Placental pericyte (primary cell): ENCODE data around the gene NEIL1.

GRCh38 chr15:74642333-74643302, 27.0 kb downstream of the CLK3 start:
- CAGE, long polyA plus RNA = no peak

- CAGE, long polyA plus RNA = no peak
Measured at GRCh38 chr15:74653299-74653859, 37.7 kb downstream of the CLK3 start.

- CAGE, long polyA plus RNA = no peak
Measured at GRCh38 chr15:74730824-74731418, 5.6 kb upstream of the CYP1A1 start.

- CAGE, long polyA plus RNA = no peak
Measured at GRCh38 chr15:74776870-74778050, 4.6 kb upstream of the CSK start.

- CAGE, long polyA plus RNA = no peak
Measured at GRCh38 chr15:74784474-74785267, 2.8 kb downstream of the CSK start.

GRCh38 chr15:74789318-74789862, 7.5 kb downstream of the CSK start:
- CAGE, long polyA plus RNA = no peak

- CAGE, long polyA plus RNA = no peak
Measured at GRCh38 chr15:74789921-74790992, 8.4 kb downstream of the CSK start.

DNA sequence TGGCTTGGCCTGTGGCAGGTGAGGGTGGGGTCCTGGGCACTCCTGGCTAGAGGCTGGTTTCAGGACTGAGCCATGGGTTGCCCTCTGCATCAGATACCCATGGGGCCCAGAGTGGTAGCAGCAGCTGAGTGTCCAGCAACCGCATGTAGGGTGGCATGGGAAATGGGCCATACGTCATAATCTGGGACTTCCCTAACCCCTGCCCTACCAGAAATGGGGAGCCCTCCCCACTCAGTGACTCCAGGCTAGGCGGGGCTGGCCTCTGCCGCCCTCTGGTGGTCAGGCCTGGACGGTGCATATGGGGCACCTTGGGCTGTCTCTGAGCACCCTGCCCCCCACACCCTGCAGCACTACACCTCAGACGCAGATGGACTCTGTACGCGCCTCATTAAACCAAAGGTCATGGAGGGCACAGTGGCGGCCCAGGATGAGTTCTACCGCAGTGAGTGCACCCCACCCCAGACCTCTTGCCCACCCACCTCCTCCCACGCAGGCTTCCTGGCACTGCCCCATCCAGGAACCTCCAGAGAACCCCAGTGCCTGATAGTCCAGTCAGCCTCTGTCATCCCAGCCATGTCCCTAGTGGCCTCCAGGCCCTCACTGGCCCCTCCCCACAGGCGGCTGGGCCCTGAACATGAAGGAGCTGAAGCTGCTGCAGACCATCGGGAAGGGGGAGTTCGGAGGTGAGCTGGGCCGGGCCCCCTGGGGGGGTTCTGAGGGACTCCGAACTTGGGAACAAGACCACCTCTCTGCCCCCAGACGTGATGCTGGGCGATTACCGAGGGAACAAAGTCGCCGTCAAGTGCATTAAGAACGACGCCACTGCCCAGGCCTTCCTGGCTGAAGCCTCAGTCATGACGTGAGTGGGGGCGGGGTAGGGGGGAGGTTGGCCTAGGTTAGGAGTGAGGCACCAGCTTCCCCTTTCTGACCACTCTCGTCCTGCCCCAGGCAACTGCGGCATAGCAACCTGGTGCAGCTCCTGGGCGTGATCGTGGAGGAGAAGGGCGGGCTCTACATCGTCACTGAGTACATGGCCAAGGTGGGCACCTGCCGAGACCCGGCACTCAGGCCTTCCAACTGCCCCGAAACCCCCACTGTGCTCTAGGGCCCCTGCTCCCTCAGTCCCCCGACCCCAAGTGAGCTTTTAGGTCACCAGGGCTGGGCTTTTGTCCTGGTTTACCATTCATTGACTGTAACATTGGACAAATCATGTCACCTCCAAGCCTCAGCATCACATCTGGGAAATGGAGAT, 12.1 kb upstream of the LMAN1L start:
- CAGE, long polyA plus RNA = no peak

DNA sequence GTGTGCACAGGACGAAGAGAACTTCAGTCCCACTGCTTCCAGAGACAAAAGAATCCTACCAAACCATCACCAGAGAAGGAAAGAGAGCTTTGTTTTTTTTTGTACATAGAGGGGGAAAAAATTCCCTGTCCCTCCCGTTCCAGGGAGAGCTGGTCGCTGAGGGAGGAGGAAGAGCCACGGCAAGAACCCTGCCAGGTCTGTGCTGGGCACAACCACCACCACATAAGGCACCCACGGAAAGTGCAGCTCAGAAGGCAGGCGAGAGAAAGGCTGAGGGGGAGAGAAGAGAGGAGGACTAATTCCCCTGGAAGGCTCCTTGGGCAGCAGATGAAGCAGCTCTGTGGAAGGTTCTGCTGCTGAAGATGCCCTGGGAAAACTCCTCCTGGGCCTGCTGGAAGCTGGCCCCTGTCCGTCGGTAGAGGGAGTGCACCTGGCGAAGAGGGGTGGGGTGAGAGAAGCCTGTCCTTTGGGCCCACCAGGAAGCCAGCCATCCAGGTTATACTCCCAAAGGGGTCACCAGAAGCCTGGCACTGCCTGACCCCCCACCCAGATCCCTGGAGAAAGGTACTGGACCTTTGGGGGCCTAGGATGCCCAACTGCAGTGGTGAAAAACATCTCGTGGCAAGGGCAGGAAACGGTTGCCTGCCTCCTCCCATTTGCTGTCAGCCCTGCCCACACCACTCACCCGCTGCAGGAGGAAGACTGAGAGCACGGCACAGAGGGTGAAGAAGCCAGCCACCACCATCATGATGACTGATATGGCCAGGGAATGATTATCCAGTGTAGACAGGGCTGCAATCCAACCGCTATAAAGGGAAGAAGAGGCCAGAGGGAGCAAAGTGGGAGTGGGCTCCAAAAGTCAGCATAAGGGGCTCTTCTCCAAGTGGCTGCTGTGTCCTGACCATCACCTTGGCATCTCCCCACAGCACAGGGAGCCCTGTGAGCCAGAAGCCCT, 2.1 kb upstream of the ULK3 start:
- CAGE, long polyA plus RNA = no peak

DNA sequence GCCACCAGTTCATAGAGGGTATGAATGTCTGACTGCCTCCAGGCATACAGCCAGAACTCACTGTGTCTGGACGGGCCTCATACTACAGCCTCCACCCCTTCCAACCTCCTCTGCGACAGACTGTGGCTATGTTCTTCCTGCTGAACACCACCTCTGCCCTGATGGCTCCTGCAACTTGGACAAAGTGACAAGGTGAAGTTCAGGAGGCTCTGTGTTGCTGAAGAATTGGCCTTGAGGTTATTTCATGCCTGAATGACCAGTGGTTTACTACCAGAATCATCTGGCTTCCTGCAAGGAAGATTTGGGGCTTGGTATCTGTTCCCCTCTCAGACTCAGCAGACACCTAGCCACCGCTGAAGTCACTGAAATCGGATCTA, 14.1 kb upstream of the ULK3 start:
- CAGE, long polyA plus RNA = no peak

- CAGE, long polyA plus RNA = no peak
Measured at GRCh38 chr15:74918868-74920132, 12.6 kb upstream of the FAM219B start.

DNA sequence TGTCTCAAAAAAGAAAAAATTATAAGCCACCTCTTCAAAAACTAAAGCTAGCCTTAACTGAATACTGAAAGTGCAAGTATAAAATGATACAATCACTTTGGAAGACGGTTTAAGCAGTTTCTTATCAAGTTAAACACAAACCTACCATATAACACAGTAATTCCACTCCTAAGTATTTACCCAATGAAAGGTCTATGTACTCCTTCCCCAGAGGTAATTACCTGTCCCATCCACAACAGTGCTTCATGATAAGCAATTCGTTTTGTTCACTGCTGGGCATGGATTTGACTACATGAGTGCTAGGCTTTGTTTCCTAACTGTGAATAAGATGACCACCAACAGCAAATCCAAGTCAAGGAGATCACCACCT, 4.3 kb downstream of the COX5A start:
- CAGE, long polyA plus RNA = no peak

- CAGE, long polyA plus RNA = no peak
Measured at GRCh38 chr15:74958058-74959017, 1.8 kb upstream of the RPP25 start.

DNA sequence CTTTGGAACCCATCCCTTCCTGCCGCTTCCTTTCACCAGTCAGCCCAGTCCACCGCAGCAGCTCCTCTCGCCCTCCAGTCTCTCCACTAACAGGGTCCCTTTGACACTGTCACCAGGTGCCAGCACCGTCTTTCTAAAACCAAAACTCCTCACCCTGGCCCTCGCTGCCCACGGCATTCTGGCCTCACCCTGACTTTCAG, 4.1 kb downstream of the PPCDC start:
- CAGE, long polyA plus RNA = no peak

DNA sequence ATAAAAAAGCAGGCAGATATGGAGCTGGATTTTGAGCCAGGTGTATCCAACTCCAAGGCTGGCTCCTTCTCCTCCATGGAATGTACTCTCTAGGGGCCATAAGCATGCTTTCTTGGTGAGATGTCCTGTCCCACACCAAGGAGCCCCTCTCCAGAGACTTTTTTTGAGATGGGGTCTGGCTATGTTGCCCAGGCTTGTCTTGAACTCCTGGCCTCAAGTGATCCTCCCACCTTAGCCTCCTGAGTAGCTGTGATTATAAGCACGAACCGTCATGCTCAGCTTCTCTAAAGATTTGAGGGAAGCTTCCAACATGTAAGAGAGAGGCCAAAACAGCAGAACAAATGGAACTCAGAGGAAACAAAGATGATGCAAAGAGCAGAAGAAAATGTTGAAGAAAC, 48.5 kb downstream of the PPCDC start:
- CAGE, long polyA plus RNA = no peak

GRCh38 chr15:75156578-75157197, 45.0 kb upstream of the C15orf39 start:
- CAGE, long polyA plus RNA = no peak

DNA sequence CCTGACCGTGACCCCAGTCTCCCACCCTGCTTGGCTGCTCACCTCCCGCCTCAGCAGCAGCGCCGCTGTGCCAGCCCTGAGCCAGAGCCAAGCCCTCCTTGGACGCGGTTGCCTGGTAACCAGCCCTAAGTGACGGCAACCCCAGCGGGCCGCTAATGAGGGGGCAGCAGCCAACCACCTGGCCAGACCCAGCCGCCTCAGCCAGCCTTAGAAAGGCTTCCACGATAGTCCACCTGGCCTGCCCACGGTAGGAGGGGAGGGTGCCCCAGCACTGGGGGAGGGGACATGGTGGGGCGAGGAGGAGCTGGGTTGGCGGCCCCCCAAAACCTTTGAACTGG, 6.2 kb upstream of the C15orf39 start:
- CAGE, long polyA plus RNA = no peak

GRCh38 chr15:75204507-75205226, 3.0 kb downstream of the C15orf39 start:
- CAGE, long polyA plus RNA = no peak

- CAGE, long polyA plus RNA = no peak
Measured at GRCh38 chr15:75213564-75214589, 12.2 kb downstream of the C15orf39 start.

DNA sequence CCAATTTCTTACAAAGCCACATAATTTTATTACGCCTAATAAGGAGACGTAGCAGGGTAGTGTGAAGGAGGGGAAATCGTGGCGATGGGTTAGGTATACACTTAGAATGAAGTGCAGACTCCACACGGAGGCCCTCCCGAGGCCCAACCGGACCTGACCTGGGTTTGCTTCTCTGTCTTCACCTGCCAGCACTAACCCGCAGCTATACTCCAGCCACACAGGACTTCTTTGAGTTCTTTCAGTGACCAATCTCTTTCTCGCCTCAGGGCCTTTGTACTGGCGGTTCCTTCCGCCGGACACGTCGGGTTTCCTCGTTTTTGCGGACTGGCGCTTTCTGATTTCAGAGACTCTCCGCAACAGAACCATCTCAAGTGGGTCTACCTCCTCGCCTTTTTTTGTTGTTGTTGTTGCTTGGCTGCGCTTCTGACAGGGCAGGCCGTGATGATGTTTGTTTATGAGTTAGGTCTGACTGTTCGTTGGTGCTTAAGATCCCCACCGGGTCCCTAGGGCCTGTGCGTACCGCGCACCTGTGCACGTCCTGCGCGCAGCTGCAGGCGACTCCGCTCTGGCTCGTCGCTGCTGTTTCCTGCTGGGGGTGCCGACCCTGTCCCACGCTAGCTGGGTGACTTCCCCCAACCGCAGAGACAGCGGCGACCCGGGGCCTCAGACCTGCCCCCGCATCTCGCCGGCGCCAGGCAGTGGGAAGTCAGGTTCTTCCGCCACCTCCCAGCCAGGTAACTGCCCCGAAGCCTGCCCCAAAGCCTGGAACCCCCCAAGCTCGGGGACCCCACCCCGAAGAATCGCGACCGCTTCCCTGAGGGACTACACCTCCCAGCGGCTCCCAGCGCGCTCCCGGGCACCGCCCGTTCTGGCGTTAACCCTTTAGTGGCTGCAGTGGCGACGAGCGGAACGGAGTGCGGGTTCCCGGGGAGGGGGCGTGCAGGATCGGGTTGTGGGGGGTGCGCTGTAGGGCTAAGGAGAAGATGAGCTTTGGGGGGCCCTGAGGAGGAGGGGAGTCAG, at the start of gene NEIL1:
TSS of gene NEIL1 (plus strand) at position 300 of the 1,020 bp plus-strand sequence.
- CAGE, long polyA plus RNA = no peak